Measurements from ENCODE around the genes EDEM3 and RO60.

GRCh38 chr1:184555502-184556196 is 168.8 kb downstream of the C1orf21 start:
- RAMPAGE, long total RNA, result no peak
- RRBS, result no CpG with 5 or more reads among the region's 6 CpGs

- RAMPAGE, long total RNA, result no peak
- RRBS, result no CpG with 5 or more reads among the region's 5 CpGs
These were observed 164.4 kb downstream of the EDEM3 start for GRCh38 chr1:184590163-184590742.

DNA sequence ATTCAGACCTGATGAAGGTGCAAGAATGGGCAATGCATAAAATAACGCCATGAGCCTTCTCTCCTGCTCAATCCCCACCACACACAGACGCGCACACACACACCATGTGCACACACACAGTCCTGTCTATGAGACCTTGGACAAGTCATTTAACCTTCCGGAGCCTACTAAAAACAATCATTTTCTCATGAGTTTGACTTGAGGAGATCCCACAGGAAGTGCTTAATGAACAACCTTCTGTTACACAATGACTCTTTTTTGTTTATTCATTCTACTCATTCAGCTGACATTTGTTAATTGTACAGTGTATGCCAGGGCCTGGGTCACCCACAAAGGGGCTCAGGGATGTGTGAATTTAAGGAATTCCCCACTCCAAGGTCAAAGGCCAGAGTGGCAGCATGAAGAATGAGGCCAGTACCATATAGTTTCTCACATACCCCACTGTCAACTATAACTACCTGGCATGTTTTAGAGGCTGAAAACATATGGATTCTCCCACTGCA is 125.3 kb downstream of the EDEM3 start:
- RAMPAGE, long total RNA, result no peak
- RRBS, result no CpG with 5 or more reads among the region's 4 CpGs

DNA sequence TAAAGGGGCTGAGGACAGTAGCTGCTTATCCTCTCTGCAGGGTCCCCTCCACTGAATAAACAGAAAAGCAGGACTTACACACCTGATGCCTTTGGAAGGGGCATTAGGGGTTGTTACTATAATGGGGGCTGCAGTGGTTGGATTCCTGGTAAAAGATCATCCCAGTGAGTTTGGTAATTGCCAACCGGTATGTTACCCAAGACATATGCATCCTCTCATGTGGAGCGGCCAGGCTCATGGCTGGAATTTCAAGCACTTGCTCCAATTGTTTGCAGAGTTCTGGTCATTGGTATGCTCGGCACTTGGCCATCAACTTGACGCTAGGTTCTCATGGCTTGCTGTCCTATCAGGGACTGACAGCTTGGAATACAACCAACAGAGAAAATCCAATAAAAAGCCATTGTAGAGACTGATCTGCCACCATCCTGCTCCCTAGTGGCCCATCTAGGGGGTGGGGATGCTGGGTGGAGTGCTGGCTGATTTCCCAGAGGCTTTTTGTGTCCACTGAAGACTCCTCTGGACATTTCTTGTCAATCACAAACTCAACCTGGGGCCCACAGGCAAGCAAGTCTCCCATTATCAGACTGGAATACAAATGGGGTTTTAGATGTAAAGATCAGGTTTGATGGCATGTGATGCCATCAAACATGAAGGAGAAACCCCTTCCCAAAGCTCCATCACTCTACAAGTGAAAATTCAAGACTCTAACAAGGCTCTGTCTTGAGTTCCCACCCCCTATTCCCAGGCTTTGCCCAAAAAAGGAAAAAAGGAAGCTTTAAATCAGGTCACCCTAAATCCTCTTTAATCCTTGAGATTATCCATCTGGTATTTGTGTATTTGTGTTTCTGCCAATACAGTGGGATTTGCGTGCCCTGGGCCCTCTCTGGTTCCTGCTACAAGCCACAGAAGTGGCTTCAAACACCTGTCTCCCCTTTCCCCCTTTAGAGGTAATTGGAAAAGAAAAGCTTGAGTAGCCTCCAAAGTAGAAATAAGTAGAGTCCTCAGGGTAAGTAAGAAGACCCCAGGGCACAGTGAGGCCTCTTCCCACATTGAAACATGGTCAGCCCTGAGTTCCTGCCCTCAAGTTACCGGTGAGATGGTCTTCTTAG is 120.6 kb downstream of the EDEM3 start:
- RAMPAGE, long total RNA, result no peak
- RRBS, result no CpG with 5 or more reads among the region's 6 CpGs

GRCh38 chr1:184754485-184755534 is at the start of gene EDEM3:
Gene EDEM3, minus strand, starts transcription at chr1:184754858.
- RAMPAGE, long total RNA, result no peak
- RRBS, result 1% methylated on average over 37 of the region's 87 CpGs

DNA sequence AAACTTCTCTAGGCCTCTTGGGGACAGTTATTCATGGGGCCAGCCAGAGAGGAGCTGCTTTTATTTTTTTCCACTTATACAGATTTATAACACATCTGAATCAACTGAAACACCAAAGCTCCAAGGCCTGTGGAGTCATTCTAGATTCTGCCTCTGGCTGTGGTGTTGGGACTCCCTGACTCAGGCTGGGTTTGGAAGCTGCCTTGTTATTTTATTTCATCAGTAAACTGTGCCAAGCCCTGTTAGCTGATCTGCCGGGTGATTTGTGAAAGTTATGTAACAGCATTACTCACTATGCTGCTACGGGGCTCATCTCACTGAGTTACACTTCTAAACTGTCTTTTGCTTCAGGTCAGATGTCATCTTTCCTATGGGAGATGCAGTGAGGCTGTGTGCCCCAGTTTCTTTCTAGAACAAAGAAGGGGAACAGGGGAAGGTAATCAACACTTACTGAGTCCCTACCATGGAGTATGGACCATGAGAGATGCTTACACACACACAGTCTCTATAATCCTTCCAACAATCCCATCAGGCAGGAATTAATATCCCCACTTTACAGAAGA is 84.0 kb upstream of the EDEM3 start:
- RAMPAGE, long total RNA, result no peak
- RRBS, result no CpG with 5 or more reads among the region's 2 CpGs

DNA sequence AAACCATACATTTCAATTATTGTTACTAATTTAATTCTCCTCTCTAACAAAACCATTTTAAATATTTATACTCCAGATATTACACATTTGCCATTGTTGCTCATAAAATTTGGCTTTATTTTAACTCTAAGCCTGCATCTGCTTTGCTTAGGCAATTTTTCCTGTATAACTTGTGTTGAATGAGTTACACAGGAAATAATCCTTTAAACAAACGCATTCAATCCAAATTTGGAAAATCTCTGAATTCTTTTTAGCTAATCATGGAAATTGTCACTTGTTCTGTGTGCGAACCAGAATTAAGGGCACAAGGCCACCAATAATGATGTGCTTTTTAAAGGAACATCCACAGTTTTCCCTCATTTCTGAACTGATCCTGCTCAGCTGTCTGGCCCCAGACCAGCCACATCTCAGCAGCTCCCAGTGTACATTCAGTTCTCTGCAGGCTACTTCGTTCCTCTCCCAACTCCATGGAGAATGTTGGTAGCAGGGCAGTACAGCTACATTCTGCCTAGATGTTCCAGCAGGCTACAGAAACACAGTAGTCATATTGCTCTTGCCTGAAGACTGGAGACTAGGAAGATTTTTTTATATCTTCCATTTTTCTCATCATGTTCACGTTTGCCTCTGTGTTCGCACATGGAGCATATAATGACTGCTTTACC is 15.4 kb downstream of the NIBAN1 start:
- RAMPAGE, long total RNA, result no peak
- RRBS, result no CpG with 5 or more reads among the region's 5 CpGs

- RAMPAGE, long total RNA, result no peak
- RRBS, result no CpG with 5 or more reads among the region's 1 CpG
These were observed 13.8 kb downstream of the IVNS1ABP start for GRCh38 chr1:185303147-185303772.

DNA sequence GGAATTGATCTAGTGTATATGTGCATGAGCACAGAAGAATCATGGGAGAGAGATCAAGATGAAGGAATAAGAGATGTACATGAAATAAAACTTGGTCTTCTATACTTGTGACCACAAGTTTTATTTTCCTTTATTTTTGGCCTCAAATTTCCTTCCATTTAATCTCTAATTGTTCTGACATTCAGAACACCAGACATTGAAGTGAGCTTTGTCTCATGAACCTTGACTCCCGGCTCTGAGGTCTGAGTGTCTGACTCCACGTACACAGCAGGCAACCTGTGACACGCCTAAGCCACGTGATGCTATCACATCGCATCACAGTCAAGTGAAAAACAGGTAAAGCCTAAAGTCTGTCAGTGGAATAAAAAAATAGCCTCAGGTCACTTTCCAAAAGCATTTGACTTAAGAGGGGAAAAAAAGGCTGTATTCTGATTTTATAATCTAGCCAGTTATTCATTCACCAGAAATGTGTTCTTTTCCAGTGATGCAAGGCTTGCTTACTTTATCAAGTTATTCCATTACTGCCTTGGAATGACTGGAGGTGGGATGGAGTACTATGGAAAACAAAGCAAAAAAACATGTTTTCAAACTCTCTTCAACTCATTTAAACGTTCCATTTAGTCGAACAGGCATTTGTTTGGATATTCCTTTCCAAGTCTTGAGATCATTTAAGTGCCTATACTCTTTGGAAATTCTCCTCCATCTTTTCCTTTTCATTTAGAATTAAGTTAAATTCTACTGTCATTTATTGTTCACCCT is 163.2 kb upstream of the HMCN1 start:
- RAMPAGE, long total RNA, result no peak
- RRBS, result no CpG with 5 or more reads among the region's 7 CpGs

- RAMPAGE, long total RNA, result no peak
- RRBS, result no CpG with 5 or more reads among the region's 3 CpGs
These were observed 142.3 kb upstream of the PRG4 start for GRCh38 chr1:186153691-186154226.

GRCh38 chr1:186360731-186361108 is 14.3 kb downstream of the TPR start:
- RAMPAGE, long total RNA, result no peak
- RRBS, result no CpG with 5 or more reads among the region's 2 CpGs

DNA sequence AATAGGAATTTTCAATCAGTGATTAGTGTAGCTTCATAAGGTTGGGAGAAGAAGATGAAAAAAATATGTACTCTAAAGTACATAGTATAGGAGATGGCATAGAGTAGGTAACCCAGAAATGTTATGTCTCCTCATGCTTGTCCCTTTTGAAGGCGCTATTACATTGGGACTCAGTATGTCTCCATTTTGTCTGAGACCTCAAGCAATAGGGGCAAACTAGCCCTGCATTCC is 51.6 kb upstream of the PTGS2 start:
- RAMPAGE, long total RNA, result no peak
- RRBS, result no CpG with 5 or more reads among the region's 1 CpG

DNA sequence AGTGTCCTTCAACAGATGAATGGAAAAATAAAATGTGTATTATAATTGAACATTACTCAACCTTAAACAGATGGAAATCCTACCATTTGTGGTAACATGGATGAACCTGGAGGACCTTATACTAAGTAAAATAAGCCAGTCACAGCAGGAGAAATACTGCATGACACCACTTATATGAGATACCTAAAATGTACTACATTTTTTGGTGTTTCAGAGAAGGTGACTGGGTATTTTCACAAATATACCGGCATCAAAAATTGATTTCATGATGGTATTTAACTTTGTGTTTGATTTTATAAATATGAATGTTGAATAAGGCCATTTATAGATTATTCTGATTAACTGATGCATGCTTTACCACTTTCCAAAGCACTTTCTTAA is 299.8 kb downstream of the PLA2G4A start:
- RAMPAGE, long total RNA, result no peak
- RRBS, result no CpG with 5 or more reads among the region's 1 CpG

GRCh38 chr1:187460905-187461366 is 632.2 kb downstream of the PLA2G4A start:
- RAMPAGE, long total RNA, result no peak
- RRBS, result no CpG with 5 or more reads among the region's 3 CpGs

DNA sequence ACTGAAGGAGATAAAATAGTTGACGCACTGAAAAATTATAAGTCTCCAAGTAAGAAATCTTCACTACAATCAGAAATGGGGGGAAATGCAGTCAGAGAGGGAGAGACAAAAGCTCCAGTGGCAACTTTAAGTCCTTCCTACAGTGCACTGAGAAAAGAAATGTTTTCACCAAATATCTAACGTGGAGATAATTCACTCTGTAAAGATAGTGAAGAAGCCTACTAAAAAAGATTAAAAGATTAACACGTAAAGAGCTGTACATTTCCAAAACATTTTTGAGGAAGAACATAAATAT is 7.1 kb upstream of the RGS2 start:
- RAMPAGE, long total RNA, result no peak
- RRBS, result no CpG with 5 or more reads among the region's 3 CpGs

DNA sequence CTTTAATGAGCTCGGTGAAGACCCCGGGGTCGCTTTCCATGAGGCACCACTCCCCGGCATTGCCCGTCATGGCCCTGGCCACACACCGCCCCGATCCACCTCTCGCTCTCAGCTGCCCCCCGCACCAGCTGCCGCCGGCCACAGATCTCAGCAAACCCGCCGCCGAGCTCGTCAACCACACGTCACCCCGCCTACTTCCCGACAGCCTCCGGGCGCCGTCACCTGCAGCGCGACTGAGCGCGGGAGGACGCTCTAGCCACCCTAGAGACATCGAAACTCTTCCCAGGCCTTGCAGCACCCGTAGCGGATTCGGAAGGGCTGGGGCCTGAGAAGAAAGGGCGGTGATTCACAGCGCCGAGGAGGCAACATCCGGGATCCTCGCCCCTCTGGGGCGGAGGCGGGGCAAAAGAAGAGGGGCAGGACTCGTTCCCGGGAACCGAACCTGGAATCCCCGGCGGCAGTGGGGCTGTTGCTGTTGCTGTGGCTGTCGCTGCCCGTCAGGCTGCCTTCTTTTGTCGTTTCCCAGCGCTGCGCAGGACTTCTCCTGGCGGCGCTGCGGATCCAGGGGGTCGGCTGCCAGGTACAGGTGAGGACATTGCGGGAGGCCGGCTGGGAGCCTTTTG is at the start of gene RO60:
Gene RO60 (plus strand): TSS at position 422 of the 623 bp plus-strand sequence.
- RAMPAGE, long total RNA, result start-site peak on the minus strand centred at position 186 of the sequence, 50 bp wide, 117 and 193 reads in 2 replicates; start-site peak on the plus strand centred at position 430 of the sequence, 80 bp wide, 1,125 and 626 reads in 2 replicates
- RRBS, result 1% methylated on average over 21 of the region's 53 CpGs

GRCh38 chr1:193113132-193113730 is 8.0 kb upstream of the GLRX2 start:
- RAMPAGE, long total RNA, result no peak
- RRBS, result no CpG with 5 or more reads among the region's 8 CpGs

DNA sequence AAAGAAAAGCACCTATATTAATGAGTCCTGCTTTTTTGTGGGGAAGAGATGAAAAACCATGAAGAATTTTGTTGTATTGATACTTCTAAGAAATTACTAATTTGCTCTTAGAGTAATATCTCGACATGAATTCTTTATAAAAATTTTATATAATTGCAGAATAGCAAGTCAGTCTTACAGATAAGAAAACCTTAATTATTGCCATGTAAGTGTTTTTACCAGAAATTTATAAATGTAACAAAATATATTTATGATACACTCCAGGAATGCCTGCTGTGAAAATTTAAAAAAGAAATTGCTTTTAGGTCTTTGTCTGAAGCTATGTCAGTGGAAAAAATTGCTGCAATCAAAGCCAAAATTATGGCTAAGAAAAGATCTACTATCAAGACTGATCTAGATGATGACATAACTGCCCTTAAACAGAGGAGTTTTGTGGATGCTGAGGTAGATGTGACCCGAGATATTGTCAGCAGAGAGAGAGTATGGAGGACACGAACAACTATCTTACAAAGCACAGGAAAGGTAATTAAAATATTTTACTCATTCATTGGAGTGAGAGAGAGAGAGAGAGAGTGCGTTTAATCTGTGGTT is 19.8 kb downstream of the CDC73 start:
- RAMPAGE, long total RNA, result no peak
- RRBS, result no CpG with 5 or more reads among the region's 4 CpGs

GRCh38 chr1:193219111-193219887 is 32.9 kb upstream of the B3GALT2 start:
- RAMPAGE, long total RNA, result no peak
- RRBS, result no CpG with 5 or more reads among the region's 5 CpGs

GRCh38 chr1:193549059-193549534 is 362.7 kb upstream of the B3GALT2 start:
- RAMPAGE, long total RNA, result no peak
- RRBS, result no CpG with 5 or more reads among the region's 1 CpG

Measured in epithelial cell of alveolus of lung (primary cell).